Adrenal gland (tissue), 7 donors: Measurements from ENCODE around the gene CTNND2.

- PRO-cap, 3 experiments: no peak in any of the 3 experiments
- RAMPAGE, long total RNA, 4 experiments: start-site peak on the plus strand in 1 of 4 experiments, at chr5:6749293-6749972 at its widest, 7 reads per replicate
- RRBS: no CpG with 5 or more reads among the region's 19 CpGs
Measured at GRCh38 chr5:6749075-6749745, 36.0 kb downstream of the TENT4A start.

DNA sequence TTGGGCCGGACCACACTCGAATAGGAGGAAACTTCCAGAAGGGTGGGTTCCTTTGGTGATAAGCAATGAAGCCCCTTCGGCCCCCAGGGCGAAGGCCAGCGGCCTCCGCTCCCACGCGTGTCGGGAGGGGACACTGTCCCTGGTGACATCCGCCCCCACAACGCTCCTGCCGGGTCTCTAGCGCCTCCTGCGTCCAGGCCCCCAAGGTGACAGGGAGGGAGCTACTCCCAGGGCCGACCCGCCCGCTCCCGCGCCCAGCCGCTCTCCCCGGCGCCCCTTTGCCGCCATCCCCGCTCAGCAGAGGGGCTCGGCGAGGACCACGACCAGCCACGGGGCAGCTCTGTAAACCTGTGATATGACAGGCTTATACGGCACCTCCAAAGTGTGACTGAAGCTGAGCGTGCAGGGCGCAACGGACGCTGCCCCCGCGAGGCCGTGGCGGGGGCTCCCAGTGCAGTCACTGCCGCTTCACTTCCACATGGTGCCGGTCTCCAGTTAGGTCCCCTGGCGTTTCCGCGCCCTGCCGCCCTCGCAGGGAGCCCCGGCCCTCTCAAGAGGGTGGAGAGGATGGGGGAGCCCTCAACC, 1.0 kb upstream of the ADCY2 start:
- PRO-cap, 3 experiments: no peak in any of the 3 experiments
- RAMPAGE, long total RNA, 4 experiments: no peak in any of the 4 experiments
- RRBS: 47% methylated on average over 17 of the region's 45 CpGs

- PRO-cap, 3 experiments: no peak in any of the 3 experiments
- RAMPAGE, long total RNA, 4 experiments: no peak in any of the 4 experiments
- RRBS: 2% methylated on average over 17 of the region's 40 CpGs
Measured at GRCh38 chr5:7396530-7397023, 639 bp downstream of the ADCY2 start.

GRCh38 chr5:7849614-7850202, 1.2 kb downstream of the CFAP90 start:
- PRO-cap, 3 experiments: no peak in any of the 3 experiments
- RAMPAGE, long total RNA, 4 experiments: no peak in any of the 4 experiments
- RRBS: 37% methylated on average over 13 of the region's 34 CpGs

- PRO-cap, 3 experiments: no peak in any of the 3 experiments
- RAMPAGE, long total RNA, 4 experiments: no peak in any of the 4 experiments
- RRBS: no CpG with 5 or more reads among the region's 6 CpGs
Measured at GRCh38 chr5:8014065-8014680, 145.2 kb downstream of the MTRR start.

GRCh38 chr5:8062408-8063063, 193.6 kb downstream of the MTRR start:
- PRO-cap, 3 experiments: no peak in any of the 3 experiments
- RAMPAGE, long total RNA, 4 experiments: no peak in any of the 4 experiments
- RRBS: no CpG with 5 or more reads among the region's 8 CpGs

- PRO-cap, 3 experiments: no peak in any of the 3 experiments
- RAMPAGE, long total RNA, 4 experiments: no peak in any of the 4 experiments
- RRBS: no CpG with 5 or more reads among the region's 3 CpGs
Measured at GRCh38 chr5:8784128-8784623, 761.7 kb downstream of the SEMA5A start.

DNA sequence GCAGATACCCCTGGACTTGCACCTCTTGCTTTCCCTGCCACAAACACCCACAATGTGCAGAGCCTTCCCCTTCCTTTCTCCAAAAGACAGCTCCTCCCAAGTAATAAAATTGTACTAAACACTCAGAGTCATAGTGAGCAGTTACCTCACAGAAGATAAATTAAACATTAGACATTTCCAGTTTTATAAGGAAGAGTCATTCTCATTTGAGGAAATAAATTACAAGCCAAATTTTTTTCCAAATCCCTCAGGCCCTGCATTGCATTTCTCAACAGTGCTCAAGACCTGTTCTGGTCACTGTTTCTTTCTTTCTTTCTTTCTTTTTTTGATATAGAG, 131.5 kb downstream of the ATPSCKMT start:
- PRO-cap, 3 experiments: no peak in any of the 3 experiments
- RAMPAGE, long total RNA, 4 experiments: no peak in any of the 4 experiments

- PRO-cap, 3 experiments: peak in 1 of 3 experiments; most common plus-strand start chr5:10262551 (in 1)
- RAMPAGE, long total RNA, 4 experiments: no peak in any of the 4 experiments
- RRBS: no CpG with 5 or more reads among the region's 19 CpGs
Measured at GRCh38 chr5:10262176-10262970, 12.3 kb downstream of the CCT5 start.

GRCh38 chr5:10303459-10304242, 4.1 kb downstream of the CMBL start:
- PRO-cap, 3 experiments: no peak in any of the 3 experiments
- RAMPAGE, long total RNA, 4 experiments: no peak in any of the 4 experiments
- RRBS: no CpG with 5 or more reads among the region's 6 CpGs

DNA sequence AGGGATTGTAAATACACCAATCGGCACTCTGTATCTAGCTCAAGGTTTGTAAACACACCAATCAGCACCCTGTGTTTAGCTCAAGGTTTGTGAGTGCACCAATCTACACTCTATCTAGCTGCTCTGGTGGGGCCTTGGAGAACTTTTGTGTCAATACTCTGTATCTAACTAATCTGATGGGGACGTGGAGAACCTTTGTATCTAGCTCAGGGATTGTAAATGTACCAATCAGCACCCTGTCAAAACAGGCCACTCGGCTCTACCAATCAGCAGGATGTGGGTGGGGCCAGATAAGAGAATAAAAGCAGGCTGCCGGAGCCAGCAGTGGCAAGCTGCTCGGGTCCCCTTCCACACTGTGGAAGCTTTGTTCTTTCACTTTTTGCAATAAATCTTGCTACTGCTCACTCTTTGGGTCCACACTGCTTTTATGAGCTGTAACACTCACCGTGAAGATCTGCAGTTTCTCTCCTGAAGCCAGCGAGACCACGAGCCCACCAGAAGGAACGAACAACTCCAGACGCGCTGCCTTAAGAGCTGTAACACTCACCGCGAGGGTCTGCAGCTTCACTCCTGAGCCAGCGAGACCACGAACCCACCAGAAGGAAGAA, 22.4 kb downstream of the MARCHF6 start:
- PRO-cap, 3 experiments: no peak in any of the 3 experiments
- RAMPAGE, long total RNA, 4 experiments: no peak in any of the 4 experiments
- RRBS: no CpG with 5 or more reads among the region's 15 CpGs

DNA sequence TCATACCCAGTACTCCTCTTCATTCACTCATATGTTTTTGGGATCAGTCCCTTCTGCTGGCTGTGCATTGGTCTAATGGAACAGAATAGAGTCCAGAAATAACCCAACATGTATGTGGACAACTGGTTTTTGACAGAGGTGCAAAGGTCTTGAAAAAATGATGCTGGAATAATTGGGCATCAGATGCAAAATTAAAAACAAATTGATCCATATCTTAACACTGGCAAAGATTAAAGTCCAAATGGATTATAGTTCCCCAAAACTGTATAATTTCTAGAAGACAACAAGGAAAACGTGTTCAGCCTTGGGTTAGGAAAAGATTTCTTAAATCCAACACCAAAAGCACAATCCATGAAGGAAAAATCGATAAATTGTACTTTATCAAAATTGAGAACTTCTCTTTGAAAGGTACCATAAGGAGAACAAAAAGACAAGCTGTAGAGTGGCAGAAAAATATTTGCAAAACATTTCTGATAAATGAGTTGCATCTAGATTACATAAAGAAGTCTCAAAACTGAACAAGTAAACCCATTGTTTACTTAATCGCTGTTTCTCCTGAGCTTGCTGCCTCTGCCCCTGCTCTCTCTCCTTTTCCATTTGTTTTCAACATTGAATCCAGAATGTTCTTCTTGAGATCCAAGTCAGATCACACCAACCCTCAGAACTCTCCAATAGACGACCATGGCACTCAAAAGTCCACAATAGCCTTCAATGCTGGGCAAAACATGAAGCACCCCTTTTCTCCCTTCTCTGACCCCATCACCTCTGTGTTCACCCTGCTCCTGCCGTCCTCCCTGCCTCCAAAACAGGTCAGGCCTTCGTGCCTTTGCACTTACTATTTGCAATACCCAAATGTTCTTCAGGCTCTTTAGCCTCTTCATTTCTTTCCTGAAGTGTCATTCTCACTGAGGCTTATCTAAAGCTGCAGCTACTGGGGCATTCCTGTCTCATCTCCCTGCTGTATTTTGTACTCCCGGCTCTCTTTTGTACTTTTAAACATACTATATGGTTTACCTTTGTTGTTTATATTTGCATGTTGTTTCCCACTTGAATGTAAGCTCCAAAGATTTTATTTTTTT, 2.3 kb upstream of the ROPN1L start:
- PRO-cap, 3 experiments: no peak in any of the 3 experiments
- RAMPAGE, long total RNA, 4 experiments: no peak in any of the 4 experiments
- RRBS: no CpG with 5 or more reads among the region's 7 CpGs

- PRO-cap, 3 experiments: no peak in any of the 3 experiments
- RAMPAGE, long total RNA, 4 experiments: no peak in any of the 4 experiments
- RRBS: no CpG with 5 or more reads among the region's 15 CpGs
Measured at GRCh38 chr5:10601895-10602891, 38.3 kb downstream of the ANKRD33B start.

DNA sequence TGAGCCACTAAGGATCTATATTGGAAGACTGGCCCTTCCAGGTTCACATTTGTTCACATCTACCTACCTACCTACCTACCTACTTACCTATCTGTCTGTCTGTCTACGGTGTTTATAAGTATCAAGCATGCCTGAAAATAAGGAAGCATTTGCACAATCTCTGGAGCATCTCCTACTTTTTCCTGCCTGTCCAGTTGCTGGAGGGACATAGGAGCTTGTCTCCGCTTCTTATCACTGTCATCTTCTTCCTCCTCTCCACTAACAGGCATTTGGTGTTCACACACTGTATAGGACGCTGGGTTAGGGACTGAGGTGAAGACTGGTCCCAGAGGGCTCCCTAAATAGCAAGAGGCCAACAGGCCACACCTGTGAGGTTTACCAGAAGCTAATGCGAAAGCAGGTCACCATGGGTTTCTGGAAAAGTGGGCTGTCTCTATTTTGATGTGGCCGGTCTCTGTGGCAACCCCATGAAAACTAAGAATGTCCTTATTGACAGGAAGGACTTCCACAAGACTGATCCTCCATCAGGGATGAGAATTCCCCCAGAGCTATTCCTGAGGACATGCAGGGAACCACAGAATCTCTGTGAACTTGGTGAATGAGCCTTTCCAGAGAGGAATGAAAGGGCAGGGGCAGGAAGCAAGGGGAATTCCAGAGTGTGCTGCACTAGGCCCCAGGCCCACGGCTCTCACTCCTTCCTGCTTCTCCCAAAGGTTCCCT, 61.8 kb downstream of the DAP start:
- PRO-cap, 3 experiments: no peak in any of the 3 experiments
- RAMPAGE, long total RNA, 4 experiments: no peak in any of the 4 experiments
- RRBS: no CpG with 5 or more reads among the region's 6 CpGs

DNA sequence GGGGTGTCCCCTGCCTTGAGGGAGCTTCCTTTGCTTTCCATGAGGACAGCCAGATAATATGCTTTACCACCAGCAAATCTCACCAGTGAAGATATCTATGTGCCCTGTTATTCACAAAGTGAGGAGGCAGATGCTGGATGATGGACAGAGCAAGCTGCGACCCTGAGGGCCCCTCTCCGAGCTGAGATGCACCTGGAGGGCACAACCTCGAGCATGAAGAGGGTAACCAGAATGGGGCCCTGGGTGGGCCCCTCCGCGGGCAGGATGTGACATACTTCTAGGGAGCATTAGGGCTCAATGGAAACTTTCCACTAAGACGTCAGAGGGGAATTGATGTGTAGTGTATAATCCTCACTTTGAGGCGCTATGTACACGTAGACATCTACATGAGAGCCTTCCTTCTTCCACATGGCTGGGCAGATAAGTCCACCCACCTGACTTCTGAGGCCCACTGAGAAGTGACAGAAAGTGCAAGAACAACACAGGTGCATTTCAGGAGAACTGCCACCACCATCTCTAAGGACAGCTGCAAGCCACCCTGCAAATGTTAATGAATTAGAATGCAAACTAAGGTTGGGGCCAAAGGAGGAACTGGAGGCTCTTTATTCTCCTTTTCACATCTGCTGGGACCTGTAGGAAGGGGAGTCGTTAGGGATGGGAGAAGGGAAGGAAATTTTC, 61.1 kb downstream of the DAP start:
- PRO-cap, 3 experiments: no peak in any of the 3 experiments
- RAMPAGE, long total RNA, 4 experiments: no peak in any of the 4 experiments
- RRBS: no CpG with 5 or more reads among the region's 9 CpGs

DNA sequence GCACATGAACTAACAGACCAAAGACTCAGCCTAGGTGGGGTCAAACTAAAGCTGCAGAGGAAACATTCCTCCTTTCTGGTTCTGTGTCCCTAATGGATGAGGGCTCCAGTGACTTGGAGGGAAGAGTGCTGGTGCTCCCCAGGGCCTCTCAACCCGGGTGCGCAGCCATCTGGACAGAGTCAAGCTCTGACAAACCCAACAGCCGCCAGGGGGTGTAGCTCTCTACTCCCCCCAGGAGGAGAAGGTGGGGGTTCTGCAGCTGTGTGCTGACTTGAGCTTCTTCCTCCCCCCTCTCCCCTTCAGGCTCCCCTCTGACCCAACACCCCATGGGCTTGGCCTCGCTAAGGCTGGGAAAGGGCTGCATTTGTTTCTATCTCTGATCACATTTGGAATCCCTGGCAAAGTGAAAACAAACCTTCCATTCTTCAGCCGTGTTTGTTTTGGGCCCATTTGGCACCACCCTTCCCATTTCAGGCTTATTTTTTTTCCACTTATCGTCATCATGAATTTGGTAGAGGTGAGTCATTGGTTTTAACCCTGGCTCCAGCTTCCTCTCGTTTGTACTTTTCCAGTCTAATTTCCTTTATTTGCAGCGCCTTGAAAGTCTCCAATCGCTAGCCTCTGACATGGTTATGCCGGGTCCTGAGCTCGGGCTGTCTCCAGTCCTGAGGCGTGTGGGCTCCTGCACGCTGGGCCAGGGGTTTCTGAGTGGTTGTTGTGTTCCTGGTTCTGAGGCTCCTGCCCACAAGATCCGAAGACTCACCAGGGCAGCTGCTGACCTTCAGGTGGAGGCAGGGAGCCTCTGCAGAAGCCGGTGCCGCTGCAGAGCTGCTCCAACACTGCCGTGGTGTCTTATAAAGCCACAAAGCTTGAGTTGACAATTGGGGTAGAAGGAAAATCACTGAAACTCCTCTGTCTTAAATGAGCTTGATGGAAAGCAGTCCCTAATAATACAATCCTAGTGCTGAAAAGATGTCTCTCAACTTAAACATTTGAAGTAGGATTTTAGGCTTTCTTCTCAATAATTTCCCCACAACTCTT, 36.0 kb downstream of the DAP start:
- PRO-cap, 3 experiments: peak in 3 of 3 experiments; most common plus-strand start position 662 of the sequence (in 3); most common minus-strand start position 442 of the sequence (in 2)
- RAMPAGE, long total RNA, 4 experiments: no peak in any of the 4 experiments
- RRBS: no CpG with 5 or more reads among the region's 17 CpGs

- PRO-cap, 3 experiments: peak in 3 of 3 experiments; most common plus-strand start chr5:10760343 (in 3); most common minus-strand start chr5:10760267 (in 1)
- RAMPAGE, long total RNA, 4 experiments: no peak in any of the 4 experiments
- RRBS: no CpG with 5 or more reads among the region's 10 CpGs
Measured at GRCh38 chr5:10759976-10760546, 973 bp downstream of the DAP start.

- PRO-cap, 3 experiments: peak in 1 of 3 experiments; most common minus-strand start chr5:11904378 (in 1)
- RAMPAGE, long total RNA, 4 experiments: no peak in any of the 4 experiments
- RRBS: 2% methylated on average over 19 of the region's 85 CpGs
Measured at GRCh38 chr5:11904134-11904742, at the start of gene CTNND2. TSS of gene CTNND2 (minus strand) at chr5:11904446.

DNA sequence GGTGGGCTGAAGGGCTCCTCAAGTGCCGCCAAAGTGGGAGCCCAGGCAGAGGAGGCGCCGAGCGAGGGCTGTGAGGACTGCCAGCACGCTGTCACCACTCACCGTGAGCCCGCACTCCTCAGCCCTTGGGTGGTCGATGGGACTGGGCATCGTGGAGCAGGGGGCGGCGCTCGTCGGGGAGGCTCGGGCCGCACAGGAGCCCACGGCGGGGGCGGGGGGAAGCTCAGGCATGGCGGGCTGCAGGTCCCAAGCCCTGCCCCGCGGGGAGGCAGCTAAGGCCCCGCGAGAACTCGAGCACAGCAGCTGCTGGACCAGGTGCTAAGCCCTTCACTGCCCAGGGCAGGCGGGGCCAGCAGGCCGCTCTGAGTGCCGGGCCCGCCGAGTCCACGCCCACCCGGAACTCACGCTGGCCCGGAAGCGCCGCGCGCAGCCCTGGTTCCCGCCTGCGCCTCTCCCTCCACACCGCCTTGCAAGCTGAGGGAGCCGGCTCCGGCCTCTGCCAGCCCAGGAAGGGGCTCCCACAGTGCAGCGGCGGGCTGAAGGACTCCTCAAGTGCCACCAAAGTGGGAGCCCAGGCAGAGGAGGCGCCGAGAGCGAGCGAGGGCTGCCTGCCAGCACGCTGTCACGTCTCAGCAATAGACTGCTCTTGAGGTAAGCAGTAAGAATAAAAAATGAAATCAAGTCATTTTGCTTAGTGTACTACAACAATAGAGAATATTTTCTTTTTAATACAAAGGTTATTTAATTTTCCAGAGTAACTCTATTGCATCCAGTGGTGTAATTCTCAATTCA, 670.4 kb upstream of the CTNND2 start:
- PRO-cap, 3 experiments: peak in 2 of 3 experiments; most common plus-strand start position 54 of the sequence (in 2)
- RAMPAGE, long total RNA, 4 experiments: no peak in any of the 4 experiments
- RRBS: no CpG with 5 or more reads among the region's 50 CpGs

- PRO-cap, 3 experiments: no peak in any of the 3 experiments
- RAMPAGE, long total RNA, 4 experiments: no peak in any of the 4 experiments
- RRBS: no CpG with 5 or more reads among the region's 13 CpGs
Measured at GRCh38 chr5:13985558-13986536, 41.4 kb upstream of the DNAH5 start.